UCH-1 (cell line): Measurements from ENCODE around the genes CRABP2, ISG20L2, HDGF and PRCC.

GRCh38 chr1:156618971-156619247, 306 bp upstream of the HAPLN2 start:
- RRBS: no CpG with 5 or more reads among the region's 3 CpGs

- RRBS: 26% methylated on average over 5 of the region's 25 CpGs
Observed at GRCh38 chr1:156656509-156657251, 14.8 kb downstream of the BCAN start.

GRCh38 chr1:156672452-156673207, 4.6 kb downstream of the NES start:
- RRBS: no CpG with 5 or more reads among the region's 9 CpGs

DNA sequence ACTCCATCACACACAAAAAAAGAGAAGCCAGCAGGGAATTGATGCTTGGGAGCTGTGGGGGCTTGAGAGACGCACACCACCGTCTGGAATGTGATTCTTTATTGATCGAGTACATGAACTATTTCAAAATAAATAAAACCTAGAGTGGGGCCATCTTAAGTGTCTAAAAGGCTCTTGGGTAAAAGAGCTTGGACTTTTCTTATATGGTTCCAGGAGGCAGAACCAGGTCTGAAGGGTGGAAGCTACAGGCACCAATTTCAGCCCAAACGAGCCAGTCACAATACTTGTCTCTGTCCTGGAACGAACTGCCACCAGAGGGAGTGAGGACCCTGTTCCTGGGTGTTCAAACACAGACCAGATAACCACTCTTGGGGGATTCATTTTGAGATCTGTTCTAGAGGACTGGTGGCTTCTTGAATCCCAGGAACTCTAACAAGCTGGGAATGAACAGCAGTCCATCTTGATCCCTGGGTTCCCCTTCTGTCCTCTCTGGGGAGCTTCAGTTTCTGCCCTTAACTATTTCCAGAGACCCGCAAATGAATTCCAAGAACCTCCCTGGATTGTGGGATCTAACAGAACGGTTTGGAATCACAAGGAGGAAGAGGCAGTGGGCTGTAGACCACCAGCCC, 11.8 kb upstream of the NES start:
- RRBS: no CpG with 5 or more reads among the region's 7 CpGs

GRCh38 chr1:156691507-156692197, 13.7 kb downstream of the CRABP2 start:
- RRBS: no CpG with 5 or more reads among the region's 14 CpGs

GRCh38 chr1:156704894-156705322, 475 bp downstream of the CRABP2 start:
- RRBS: 27% methylated on average over 17 of the region's 30 CpGs

DNA sequence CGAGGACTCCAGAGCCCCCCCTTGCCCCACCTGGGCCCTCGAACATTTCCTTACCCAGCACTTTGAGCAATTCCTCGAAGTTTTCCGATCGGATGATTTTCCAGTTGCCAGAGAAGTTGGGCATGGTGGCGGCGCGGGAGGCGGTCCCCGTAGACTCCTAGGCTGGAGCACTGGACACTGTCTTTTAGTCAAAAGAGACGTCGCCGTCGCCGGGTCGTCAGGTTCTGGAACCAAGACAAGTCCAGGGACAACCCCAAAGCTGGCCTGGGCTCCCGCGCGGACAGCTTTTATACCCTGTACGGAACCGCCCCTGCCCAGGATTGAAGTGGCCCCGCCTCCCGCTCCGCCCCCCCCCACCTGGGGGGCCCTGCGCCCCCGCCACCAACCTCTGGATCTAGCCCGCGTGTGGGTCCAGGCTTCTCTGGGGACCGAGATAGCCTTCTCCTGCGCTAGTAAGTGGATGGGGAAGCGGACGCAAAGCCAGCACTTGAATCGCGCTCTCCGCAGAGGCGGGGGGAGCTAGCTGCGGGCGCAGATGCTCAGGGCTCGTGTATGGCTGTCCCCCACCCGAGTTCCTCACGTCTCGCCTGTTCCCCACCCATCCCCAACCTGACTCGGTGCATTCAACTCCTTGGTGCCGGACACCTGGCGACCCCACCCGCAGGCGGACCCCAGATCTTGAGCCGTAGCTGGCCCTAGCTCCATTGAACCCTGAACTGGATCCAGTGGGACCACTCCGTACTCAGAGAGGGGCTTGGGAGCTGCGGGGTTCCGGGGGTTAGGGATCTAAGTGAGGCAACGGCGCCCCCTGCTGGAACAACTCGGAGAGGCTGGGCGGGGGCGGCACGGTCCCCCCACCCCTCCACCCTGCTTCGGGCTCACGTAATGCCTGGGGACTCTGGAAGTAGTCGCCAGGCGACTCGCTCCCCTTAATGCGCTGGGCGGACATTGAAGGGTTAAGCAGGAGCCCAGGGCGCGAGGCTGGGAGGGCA, at the start of gene CRABP2:
CRABP2 (minus strand) TSS at position 261 of the 992 bp plus-strand sequence.
- RRBS: no CpG with 5 or more reads among the region's 66 CpGs

DNA sequence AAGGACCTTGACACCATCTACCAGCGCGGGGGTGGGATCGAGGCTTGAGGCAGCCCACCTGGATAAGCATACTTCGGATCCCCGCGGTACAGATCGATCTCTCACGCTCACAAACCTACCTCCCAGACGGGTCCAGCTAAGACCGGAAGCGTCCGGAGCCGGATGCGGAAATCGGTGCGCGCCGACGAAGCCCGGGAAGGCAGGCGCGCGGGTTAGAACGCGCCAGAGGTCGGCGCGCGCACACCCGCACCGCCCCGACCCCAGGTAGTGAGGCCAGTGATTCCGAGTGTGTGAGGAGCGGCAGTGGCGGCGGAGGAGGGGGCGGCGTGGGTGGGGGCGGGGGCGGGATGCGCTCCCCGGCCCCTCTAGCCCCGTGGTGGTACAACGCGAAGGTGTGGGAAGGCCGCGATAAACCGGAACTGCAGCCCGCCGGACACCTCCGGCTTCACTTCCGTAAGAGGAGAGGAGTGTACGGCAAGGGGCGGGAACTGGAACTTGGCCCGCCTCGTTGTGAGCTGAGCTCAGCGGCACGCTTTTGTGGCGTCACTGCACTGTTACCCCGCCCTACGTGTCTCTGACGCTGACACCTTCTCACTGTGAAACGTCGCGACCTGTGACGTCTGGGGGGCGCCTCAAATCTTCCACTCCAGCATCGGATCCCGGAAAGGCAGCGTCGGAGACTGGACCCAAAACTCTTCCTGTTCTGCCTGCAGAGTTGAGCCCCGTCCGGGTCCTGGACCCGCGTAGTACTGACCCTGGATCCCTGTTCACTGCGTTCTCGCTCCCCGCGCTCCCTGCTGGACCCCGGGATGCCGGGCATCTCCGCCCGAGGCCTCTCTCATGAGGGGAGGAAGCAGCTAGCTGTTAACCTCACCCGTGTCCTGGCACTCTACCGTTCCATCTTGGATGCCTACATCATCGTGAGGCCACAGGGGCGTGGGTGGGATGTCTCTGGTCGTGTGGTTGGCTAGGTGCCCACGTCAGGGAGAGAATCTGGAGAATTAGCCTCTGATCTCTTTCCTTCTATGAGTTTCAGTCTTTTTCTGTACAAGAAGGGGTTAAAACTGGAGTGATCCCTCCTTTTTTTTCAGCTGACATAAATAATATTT, at the start of gene ISG20L2:
ISG20L2 (minus strand) TSS at position 471 of the 1,109 bp plus-strand sequence.
- RRBS: 4% methylated on average over 19 of the region's 89 CpGs

DNA sequence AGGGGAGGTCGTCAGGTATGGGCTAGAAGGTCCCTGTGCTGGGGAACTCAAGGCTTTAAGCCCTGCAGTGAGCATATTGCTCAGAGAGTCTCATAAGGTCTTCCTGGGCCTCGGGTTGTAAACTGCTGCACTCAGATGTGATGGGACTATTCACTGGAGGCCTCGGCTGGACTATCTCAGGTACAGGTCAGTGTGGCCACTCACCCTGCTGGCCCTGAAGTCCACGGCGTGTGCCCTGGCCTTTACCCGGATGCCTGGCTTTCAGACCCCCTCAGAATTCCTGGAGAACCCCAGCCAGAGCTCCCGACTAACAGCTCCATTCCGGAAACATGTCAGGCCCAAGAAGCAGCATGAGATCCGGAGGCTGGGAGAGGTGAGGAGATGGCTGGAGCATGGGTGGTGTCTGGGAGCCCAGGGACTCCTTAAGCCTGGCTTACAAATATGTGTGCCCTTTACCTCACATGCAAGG, 3.6 kb upstream of the ISG20L2 start:
- RRBS: 76% methylated on average over 3 of the region's 9 CpGs

- RRBS: 100% methylated on average over 3 of the region's 14 CpGs
Observed at GRCh38 chr1:156744866-156745585, 4.1 kb upstream of the MRPL24 start.

- RRBS: no CpG with 5 or more reads among the region's 13 CpGs
Observed at GRCh38 chr1:156746375-156746975, 5.0 kb downstream of the HDGF start.

DNA sequence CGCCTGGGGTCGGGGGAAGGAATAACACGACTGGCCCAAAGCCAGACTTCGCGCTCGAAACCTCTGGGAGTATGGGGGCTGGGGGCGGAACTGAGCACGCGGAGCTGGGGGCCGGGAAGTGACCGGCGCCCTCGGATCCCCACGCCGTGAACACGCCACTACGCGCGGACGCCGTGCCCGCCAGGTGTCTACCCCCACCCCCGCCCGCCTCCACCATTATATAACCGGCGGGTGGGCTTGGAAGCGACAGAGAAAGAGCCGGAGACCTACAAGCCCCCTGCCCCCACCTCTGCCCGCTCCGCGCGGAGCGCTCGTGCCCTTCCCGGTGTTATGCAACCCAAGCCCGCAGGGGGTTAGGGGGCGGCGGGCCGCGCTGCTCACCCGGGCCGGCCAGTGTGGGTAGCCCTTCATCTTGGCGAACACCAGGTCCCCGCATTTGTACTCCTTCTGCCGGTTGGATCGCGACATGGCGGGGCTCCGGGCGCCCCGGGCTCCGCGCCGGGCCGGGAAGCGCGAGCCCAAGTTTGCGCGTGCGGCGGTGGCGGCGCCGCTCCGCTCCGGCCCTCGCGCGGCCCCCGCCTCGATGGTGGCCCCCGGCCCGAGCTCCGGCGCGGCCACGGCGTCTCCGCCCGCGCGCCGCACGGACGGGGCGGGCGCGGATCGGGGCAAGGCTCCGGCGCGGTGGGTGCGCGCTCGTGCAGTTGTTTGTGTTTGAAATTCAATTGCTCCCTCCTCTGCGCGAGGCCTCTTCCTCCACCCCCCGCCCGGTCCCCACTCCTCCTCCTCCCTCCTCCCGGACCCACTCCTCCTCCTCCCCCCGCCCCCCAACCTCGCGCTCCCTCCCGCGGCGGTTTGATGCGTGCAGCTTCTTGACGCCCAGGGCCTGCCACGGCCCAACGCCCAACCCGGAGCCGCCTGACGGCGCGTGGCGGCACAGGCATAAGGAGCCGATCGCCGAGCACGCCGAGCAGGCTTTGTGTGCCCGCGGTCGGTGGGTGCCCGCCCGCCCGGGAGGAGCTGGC, at the start of gene HDGF:
HDGF (minus strand) TSS at position 714 of the 1,022 bp plus-strand sequence.
- RRBS: 4% methylated on average over 83 of the region's 127 CpGs

DNA sequence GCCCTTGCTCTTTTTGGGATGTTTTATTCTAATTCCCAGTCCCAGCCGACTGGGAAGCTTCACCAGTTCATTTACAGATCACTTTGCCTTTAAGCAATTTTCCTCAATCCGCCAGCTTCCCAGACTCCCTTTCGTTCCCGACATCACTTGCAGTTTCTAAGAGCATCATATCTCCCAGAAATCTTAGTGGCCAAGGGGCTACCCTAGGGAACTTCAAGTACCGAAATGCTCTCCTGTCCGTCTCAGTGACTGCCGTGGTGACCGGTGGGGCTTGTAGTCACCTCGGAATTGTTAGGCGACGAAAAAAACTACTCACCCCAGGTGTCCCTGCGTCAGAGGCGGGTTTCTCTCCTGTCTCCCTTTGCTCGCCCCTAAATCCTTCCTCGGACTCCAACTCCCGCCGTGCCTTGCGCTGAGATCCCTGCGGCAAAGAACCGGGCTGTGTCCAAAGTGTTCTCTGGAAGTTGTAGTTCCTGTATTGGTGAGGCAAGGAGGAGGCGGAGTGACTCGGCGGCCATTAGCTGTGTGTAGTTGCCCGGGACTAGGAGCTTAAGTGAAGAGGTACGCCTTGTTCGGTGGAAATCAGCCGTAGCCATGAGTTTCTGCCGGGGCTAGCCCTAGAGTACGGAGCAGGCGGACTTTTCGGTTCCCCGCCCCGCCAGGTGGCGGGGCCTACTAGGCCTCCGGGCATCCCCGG, at the start of gene PRCC:
PRCC (plus strand) TSS at position 513 of the 697 bp plus-strand sequence.
- RRBS: 3% methylated on average over 14 of the region's 36 CpGs

DNA sequence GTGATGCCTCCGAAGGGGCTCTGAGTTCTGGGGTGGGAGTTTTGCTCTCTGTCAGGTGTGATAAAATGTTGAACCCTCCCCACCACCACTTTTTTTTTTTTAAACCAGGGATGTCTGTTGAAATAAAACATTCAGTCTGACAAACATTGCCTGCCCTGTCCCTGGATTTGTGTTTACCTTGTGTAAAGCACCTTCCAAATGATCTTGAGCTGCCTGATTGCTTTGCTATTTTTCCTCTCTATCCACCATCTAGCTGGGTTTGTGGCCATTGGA, 16.0 kb downstream of the SH2D2A start:
- RRBS: no CpG with 5 or more reads among the region's 1 CpG

- RRBS: 87% methylated on average over 3 of the region's 12 CpGs
Observed at GRCh38 chr1:156808830-156809436, 7.7 kb downstream of the SH2D2A start.

DNA sequence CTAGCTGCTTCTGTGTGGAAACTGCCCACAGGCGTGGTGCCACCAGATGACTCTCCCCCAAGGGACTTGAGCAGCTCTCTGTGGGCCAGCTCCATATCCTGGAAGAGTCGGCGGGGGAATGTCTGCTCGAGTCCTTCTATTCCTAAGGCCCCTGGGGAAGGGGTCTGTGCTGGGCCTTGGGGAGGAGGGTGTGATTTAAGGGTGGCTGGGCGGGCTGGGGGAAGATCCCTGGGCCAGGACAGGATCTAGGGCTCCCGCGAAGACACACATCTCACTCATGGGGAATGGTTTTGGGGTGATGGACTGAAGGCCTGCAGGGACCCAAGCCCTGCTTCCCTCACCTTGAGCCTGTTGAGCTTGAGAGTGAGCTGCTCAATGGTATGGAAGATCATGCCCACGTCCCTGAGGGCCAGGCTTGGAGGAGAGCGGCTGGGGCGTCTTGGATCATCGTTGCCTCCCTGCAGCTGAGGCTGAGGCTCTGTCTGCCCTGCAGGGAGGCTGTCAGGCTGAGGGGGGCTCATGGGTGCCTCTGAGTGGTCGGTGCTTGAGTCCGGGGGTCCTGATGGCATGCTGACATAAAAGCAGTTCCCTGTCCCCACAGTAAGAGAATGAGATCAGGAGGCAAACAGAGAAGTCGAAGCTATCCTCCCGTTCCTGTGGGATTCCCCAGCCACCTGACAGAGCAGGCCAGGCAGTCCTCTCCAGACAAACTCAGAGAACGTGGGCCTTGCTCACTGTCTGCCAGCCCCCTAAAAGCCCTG, 16.7 kb downstream of the LRRC71 start:
- RRBS: no CpG with 5 or more reads among the region's 16 CpGs

GRCh38 chr1:156962984-156963983, 42.9 kb downstream of the LRRC71 start:
- RRBS: no CpG with 5 or more reads among the region's 14 CpGs

DNA sequence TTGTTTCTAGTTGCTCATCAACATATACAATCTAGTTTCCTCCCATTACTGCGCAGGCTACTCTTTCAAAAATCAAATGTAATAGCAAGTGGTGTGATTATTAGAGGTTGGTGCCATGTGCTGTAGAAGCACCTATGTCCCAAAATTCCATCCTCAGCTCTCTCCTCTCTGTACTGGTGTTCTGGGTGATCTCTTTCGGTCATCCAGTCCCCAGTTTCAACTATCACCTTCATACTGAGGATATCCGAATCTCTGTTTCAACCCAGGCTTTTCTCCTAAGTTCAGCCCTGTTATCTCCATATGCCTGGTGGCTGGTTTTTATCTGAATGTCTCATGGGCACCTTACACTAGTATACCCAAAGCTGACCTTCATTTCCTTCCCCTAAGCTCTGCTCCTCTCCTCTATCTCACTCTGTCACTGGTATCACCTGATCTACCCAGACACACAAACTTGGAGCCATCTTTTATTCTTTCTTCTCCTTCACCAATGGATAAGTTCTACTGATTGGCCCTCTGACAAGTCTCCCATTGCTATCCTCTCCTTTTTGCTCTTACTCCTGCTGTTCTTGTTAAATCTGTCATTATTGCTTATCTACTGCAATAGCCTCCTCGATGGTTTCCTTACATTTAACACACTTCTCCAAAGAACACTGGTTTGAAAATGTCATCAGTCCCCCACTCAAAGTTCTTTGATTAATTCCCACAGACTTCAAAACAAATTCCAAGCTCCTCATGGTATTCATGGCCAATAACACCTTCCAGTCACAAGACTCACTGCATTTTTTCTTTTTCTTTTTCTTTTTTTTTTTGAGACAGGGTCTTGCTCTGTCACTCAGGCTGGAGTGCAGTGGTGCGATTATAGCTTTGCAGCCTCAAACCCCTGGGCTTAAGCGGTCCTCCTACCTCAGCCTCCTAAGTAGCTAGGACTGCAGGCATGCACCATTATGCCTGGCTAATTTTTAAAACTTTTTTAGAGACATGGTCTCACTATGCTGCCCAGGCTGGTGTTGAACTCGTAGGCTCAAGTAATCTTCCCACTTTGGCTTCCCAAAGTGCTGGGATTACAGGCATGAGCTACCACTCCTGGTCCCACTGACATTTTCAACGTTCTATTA, 53.2 kb downstream of the LRRC71 start:
- RRBS: no CpG with 5 or more reads among the region's 8 CpGs

GRCh38 chr1:156978218-156979204, 58.1 kb downstream of the LRRC71 start:
- RRBS: no CpG with 5 or more reads among the region's 8 CpGs

DNA sequence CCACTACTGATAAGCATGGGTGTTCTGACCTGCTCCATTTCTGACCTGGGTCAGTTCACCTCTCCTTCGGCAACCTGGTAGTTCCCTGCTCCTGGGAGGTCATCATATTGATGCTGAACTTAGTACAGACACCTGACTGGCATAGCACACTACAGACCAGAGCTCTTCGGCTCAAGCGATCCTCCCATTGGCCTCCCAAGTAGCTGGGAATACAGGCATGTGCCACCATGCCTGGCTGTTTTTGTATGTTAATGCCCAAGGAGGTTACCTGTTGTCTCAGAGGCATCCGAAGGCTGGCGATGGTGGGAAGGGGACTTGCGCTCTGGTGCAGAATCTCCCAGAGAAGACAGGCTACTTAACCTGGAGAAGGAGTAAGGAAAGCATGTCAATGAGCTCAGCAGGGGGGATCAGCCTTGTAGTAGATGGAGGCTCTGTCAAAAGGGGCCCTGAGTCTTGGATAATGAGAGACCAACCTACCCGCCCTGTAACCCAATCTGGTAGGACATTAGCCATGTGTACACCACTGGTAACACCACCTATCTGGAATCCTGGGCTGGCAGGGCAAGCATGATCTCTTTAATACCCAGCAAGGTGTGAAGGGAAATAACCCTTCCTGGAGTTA, 59.6 kb downstream of the ARHGEF11 start:
- RRBS: no CpG with 5 or more reads among the region's 7 CpGs